ENCODE results near the genes KRTAP10-2 and KRTAP10-5.

GRCh38 chr21:44310768-44311478, 11.1 kb downstream of the PFKL start:
- PRO-cap = no peak
- RAMPAGE, long total RNA = no peak

DNA sequence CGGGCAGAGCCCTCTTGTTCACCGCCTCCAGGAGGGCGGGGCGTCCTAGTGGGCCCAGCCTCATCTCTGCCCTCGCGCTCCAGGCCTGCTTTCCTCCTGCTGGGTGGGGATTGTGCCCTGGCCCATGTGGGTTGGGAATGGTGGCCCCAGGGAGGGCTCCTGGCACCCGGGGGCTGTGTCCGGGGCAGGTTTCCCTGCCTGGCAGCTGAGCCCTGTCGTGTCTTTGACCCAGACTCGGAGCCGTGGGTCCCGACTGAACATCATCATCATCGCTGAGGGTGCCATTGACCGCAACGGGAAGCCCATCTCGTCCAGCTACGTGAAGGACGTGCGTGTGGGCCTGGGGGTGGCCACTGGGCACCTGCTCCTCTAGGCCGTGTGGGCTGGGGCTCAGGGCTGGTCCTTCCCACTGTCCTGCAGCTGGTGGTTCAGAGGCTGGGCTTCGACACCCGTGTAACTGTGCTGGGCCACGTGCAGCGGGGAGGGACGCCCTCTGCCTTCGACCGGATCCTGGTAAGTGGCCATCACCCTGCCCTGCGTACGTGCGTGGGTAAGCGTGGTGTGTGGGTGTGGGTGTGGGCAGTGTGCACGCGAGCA, 16.3 kb downstream of the PFKL start:
- PRO-cap = no peak
- RAMPAGE, long total RNA = start-site peak on the plus strand centred at position 345 of the sequence, 338 bp wide, 73 reads

GRCh38 chr21:44428589-44429163, 26.6 kb upstream of the LRRC3 start:
- PRO-cap = no peak
- RAMPAGE, long total RNA = no peak

- PRO-cap = no peak
- RAMPAGE, long total RNA = no peak
These were observed 29.9 kb downstream of the LRRC3 start for GRCh38 chr21:44484824-44485986.

GRCh38 chr21:44551350-44551683, at the start of gene KRTAP10-2:
TSS of gene KRTAP10-2 (minus strand) at chr21:44551505.
- PRO-cap = no peak
- RAMPAGE, long total RNA = no peak

DNA sequence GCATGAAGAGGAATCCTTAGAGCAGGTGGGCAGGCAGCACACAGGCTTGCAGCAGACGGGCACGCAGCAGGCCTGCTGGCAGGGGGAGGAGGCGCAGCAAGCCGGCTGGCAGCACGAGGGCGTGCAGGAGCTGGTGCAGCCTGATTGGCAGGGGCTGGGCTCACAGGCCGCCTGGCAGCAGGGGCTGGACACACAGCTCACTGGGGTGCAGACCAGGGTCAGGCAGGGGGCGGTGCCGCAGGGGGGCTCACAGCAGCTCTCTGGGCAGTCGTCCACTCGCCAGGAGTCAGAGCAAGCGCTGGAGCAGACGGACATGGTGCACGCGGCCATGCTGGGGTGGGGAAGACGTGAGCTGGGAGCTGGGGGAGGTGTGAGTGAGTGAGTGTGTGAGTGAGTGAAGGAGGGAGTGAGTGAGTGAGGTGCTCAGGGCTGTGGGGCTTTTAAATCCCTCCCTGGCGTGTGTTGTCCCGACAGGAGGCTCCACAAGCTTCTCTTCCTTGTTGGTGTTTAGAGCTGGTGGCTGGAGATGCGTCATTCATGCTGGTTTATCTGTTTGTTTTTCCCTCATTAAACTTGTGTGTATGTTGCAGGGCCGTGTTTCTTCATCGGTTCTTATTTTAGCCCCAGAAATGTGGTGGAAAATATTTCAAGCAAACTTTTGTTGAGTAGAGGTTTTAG, at the start of gene KRTAP10-5:
TSS of gene KRTAP10-5 (minus strand) at position 356 of the 678 bp plus-strand sequence.
- PRO-cap = no peak
- RAMPAGE, long total RNA = no peak

DNA sequence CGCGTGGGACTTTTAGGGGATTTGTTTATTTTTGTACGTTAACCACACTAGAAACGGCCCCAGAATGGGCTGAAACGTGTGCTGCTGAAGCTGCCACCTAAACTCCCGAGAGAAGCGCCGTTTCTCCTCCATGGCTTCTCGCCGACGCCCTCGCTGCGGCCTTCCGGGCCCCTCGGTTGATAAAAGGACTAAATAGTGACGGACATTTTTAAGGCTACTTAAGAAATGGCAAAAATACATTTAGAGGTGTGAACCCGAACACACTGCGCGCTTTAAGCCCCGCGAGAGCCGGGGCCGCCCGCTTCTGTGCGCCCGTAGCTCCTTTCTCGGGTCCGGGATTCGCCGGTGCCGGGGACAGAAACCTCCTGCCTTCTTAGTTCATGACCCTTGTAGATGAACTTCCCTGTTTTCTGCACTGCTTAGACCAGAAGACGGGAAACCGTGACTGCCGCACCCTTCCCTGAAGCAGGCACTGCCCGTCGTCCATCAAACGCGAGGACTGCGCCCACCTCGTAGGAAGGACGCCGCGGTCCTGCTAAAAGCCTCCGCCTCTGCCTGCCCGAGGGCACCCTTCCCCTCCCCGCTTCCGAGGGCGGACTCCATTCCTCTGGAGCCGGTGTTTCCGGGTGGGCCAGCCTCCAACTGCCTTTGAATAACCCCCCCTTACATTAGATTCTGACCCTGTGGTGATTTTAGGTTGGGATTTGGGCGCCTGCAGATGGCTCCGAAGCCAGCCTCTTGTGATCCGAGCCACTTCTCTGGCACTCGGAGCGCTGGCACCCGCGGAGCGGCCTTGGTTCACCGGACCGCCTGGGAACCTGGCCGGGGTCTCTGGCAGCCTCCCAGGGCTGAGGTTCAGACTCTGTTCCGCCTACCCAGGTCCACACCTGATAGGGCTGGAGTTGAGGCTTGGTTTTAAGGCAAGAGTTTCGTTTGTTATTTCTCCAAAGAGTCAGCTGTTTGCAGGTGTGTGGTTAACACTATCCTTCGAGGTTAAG, 1.1 kb upstream of the PTTG1IP start:
- PRO-cap = bidirectional peak, plus-strand start at position 489 of the sequence, minus-strand start at position 328 of the sequence
- RAMPAGE, long total RNA = no peak

- PRO-cap = no peak
- RAMPAGE, long total RNA = no peak
These were observed 7.3 kb downstream of the ITGB2 start for GRCh38 chr21:44913164-44913936.

- PRO-cap = no peak
- RAMPAGE, long total RNA = no peak
These were observed 6.7 kb upstream of the ITGB2 start for GRCh38 chr21:44927219-44928036.

DNA sequence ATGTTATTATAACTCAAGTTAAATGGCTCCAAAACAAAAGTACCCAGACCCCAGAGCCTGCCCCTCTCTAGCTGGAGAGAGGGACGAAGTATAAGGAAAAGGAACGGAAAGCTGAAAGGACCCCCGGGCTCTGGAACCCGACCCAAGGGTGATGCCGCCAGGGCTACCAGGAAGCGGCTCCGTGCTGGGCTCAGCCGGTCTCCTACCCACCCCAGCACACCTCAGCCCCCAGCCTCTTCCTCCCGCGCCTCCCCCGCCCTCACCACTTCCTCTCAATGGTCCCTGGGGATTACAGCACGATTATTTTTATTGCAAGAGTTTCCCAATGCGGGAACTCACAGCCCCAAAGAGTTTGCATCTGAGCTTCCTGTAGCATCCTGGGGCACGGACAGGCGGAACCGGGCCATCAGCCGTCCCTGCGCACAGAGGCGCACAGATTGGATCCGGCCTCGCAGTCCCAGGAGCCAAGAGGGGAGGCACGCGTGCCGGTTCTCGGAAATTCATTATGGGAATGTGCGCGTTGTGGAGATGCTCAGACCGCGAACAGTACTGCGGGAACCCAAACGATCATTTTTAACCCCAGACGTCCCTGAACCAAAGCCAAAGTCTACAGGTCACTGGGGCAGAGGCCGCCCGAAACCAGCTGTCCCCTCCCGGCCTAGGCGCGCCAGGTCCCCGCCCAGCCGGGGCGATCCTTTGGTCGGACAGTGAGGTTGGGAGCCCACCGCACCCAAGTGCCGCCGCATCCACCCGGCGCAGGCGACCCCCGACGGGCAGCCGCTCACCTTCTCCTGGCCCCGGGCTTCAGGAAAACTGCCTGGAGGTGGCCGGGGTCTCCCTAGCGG, 8.6 kb upstream of the SLX9 start:
- PRO-cap = no peak
- RAMPAGE, long total RNA = no peak

DNA sequence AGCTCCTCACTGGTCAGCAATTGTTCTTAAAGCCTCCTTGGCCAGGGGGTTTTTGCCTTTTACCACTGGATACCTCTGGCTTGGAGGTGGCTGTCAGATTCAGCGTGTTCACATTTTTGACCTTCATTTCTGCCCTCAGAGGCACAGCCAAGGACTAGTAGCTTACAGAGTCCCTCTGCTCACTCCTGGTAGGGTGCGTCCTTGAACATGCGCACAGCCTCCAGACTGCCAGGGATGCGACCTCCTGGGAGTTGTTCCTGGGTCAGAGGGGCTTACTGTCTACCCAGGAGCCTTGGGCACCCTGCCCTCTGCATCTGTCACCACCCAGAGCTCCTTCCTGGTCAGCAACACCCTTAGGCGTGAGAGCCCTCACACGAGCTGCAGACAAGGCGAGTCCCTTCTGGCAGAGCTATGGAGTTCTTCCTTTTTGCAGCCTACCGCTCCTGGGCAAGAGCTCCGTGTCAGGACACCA, 1.7 kb downstream of the SLX9 start:
- PRO-cap = no peak
- RAMPAGE, long total RNA = no peak

DNA sequence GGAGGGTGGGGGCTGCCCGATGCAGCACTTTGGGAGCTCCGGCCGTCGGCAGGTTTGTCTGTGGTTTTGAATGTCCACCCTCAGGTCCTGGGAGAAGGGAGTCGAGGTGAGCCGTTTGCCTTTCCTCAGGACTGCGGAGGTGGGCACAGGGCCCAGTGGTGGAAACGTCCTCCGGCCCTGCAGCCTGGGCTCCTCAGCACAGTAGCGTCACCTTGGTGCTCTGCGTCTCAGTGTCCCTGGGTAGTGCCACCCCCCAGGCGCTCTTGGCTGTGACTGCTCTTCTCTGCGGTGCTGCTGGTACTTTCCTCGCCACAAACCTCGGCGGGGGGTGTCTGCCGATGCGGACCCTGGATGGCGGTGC, 14.6 kb downstream of the SLX9 start:
- PRO-cap = no peak
- RAMPAGE, long total RNA = no peak

DNA sequence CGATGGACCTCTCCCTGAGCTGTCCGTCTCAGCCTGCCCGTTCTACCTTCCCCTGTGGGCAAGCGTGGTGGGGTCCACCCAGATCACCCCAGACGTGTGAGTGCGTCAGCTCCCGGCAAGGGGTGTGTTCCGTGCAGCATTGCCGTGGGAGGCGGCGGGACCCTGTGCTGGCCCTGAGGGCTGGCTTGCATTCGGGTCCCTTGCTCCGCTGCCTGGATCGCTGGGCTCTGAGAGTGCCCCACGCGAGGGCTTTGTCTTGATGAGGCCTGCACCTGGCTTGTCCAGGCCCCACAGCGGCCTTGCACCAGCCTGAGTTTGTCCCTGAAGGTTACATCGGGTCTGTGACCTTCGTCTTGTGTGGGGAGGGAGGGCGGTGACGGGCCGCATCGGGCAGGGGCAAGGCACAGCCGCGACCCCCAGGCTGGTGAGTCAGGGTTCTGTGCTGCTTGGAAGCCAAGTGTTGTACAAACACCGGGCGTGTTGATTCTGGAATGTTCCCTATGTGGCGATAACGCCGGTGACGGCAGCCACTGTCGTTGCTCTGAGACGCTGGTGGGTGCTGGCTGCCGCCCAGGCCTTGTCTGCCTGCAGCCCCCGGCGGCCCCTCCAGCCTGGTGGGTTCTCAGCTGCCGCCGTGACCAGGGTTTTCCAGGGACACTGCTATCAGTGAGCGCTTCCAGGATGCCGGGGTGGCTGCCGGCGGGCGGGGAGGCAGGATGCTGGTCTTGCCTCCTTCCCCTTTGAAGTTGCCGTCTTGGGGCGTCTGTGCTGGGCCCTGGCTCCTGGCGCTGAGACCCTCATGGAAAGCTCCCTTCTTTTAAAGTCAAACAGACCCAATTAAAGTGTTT, 42.9 kb downstream of the SLX9 start:
- PRO-cap = no peak
- RAMPAGE, long total RNA = no peak

- PRO-cap = no peak
- RAMPAGE, long total RNA = start-site peak on the plus strand at chr21:45087328-45087426, 5 reads
These were observed 12.8 kb downstream of the ADARB1 start for GRCh38 chr21:45086895-45087921.

DNA sequence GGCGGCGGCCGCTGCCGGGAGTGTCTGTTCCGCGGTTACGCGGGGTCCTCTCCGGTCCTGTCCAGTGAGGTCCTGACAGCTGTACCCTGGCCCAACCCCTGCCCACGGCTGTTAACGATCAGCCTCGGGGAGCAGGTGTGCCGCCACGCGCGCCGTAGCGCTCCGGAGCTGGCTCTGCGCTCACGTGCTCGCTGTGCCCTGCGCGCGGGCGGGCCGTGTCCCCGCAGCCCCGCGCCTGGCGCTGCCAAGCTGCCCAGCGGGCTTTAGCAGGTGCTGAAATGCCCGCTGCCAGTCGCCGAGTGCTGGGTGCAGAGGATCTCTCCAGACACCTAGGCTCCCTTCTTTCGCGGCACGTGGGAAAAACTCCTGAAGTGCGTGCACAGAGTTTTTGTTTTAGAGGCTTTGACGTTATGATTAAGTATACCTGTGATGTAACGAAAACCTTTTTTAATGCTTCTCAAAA, 26.7 kb downstream of the ADARB1 start:
- PRO-cap = no peak
- RAMPAGE, long total RNA = no peak

DNA sequence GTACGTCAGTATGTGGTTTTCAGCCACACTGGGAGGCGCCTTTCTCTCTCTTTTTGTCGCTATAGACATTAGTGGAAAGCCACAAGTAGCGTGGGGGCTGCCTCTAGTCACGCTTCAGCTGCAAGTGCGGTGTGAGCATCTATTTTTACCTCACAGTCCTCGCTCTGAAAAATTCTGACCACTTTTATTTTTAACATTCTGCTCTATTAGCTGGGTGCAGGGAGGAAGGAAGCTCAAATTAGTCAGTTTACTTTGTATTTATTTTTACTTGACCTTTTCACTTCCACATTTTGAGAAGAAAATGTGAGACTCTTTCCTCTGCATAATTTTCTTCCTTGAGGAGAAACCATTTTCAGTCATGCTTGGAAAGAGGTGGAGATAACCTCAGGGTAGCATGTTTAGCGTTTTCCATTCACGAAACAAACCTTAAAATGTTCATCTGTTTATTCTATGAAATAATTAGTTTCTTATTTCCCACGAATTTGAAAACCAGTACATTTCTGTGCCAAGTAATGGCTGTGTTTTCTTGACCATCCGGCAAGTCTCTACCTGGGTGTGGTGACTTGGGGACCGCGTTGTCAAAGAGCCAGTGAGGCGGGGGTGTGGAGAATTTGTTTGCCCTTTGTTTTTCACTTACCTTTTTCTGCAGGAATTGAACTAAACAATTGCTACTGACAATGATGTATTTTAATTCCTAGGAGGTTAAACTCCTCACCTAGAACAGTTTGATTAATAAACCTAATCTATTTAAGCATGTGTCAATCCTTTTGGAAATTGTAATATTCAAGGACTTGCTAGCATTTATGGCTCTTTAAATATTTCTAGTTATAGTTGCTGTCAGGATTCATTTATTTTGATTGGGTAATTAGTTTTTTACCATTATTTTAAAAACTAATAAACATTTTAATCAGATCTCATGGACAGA, 35.7 kb downstream of the ADARB1 start:
- PRO-cap = no peak
- RAMPAGE, long total RNA = no peak

DNA sequence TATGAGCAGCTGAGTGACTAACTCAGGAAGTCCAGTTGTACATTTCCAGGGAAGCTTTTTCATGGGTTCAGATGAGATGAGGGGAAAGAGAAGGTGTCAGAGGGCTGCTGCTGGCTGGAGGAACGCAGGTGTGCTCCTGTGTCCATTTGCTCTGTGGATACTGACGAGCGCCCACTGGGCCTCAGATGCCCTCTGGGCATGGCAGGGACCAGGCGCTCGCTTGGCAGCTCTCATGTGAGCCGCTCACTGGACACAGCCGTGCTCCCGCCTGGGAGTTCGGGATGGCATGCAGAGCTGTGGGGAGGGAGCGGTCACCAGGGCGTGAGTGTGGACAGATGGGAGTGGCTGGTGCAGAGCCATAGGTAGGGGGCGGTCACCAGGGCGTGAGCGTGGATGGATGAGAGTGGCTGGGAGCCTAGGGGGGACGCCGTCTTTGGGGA, 55.0 kb downstream of the ADARB1 start:
- PRO-cap = no peak
- RAMPAGE, long total RNA = no peak

GRCh38 chr21:45163976-45164737, 89.8 kb downstream of the ADARB1 start:
- PRO-cap = no peak
- RAMPAGE, long total RNA = no peak

DNA sequence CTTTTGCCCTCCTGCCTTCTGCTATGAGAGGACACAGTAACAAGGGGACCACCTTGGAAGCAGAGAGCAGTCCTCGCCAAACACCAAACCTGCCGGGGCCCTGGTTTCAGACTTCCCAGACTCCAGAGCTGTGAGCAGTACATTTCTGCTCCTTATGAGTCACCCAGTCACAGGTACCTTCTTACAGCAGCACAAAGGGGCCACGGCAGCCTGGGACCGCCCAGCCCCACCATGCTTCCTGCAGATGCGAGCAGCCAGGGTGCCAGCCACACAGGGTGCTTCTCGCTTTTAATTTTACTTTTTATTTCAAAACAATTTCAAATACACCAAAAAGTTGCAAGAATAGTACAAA, 17.3 kb upstream of the POFUT2 start:
- PRO-cap = no peak
- RAMPAGE, long total RNA = no peak

- PRO-cap = unidirectional peak, plus-strand start at chr21:45325300
- RAMPAGE, long total RNA = no peak
These were observed 37.5 kb upstream of the POFUT2 start for GRCh38 chr21:45325169-45325534.